SEM (cell line): ENCODE results near the genes C1RL, SLC2A3 and C3AR1.

GRCh38 chr12:7090009-7090692 lies 2.1 kb downstream of the C1R start:
- PRO-cap: no peak

GRCh38 chr12:7093682-7094714 lies 1.8 kb upstream of the C1R start:
- PRO-cap: no peak

- PRO-cap: bidirectional peak, plus-strand start at chr12:7109076, minus-strand start at chr12:7108957; unidirectional peak, minus-strand start at chr12:7109214
Measured at GRCh38 chr12:7109015-7109464, at the start of gene C1RL. Gene C1RL (minus strand): TSS chr12:7109214.

- PRO-cap: no peak
Measured at GRCh38 chr12:7127412-7128559, 903 bp downstream of the RBP5 start.

DNA sequence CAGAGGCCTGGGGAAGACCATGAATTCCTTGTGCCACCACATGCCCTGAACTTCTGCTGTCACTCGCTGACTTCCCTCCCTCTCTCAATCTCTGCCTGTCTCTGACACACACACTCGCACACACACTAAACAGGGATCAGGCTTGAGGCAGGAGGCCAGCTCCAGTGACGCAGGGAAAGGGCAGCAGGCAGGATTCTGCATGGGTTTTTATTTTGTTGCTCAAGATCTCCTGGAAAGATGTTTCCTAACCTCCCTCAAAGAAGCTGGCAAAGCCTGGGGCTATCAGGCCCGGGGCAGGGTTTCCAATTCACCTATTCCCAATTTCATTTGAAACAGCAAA lies 27.7 kb upstream of the PEX5 start:
- PRO-cap: no peak

DNA sequence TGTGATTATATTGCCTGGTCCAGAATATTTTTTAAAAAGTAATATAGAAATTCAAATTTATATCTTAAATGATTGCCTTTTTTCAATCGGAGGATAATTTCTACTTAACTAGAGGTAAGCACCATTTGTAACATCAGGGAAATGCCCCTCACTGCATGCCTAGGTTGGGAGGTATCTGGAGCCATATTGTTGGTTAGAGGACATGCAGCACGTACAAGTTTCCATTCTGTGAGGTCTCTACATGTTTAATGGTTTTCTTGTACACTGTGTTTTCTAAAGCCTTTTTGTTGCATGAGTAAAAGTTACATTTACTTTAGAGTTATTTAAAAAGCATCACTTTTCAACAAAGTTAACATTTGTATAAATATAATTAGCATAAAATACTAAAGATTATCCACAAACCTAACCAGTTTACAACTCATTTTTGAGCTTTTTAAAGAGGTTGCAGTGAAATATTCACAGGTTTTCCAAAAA lies 9.3 kb downstream of the CD163 start:
- PRO-cap: no peak

GRCh38 chr12:7890325-7890857 lies 17.7 kb upstream of the SLC2A14 start:
- PRO-cap: no peak

- PRO-cap: bidirectional peak, plus-strand start at chr12:7935852, minus-strand start at chr12:7935733; unidirectional peak, minus-strand start at chr12:7936169; unidirectional peak, minus-strand start at chr12:7936355
Measured at GRCh38 chr12:7935822-7936558, at the start of gene SLC2A3. Gene SLC2A3 (minus strand): TSS chr12:7936187.

DNA sequence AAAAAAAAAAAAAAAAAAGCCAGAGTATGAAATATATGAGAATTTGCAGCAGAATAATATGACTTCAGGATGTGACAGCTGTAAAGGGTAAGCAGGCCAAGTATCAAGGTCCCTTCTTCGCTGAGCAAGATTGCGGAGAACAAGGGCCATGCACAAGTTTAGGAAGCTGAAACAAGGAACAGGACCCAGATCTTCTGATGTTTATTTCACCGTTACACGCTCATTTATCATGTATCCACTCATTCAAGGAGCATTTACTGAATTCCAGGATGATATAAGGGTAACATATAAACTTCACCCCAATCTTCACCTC lies 613 bp upstream of the FOXJ2 start:
- PRO-cap: no peak

DNA sequence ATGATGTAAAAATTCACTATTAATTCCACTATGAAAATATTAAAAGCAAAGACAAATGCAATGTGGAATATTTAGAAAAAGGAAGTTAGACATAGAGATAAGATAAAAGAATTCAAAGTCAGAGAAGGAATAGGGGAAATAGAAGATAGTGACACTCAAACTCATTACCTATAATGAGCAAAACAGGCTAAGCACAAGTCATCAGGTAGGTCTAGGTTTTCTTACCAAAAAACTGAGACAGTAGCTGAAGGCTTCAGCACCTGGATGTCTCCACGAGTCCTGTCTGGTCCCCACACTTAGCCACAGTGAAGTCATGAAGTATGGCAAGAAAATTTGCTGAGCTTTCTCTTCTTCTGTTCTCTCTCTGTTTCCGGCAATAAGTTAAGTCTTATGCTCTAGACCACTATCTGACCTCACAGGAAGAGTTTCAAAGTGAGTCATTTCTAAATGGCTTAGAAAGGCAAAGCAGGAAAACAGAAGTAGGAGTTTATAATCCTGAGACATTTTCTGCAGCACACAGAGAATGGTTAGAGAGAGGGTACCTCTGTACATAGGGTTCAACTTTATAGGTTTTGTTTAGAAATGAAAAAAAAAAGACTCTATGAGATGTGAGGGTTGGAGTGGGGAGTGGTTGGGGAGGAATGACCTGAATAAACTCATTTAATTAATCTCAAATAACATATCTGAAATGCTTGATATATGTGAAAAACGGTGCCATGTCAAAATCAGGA lies at the start of gene C3AR1:
Gene C3AR1 (minus strand): TSS at position 307 of the 731 bp plus-strand sequence.
- PRO-cap: no peak

DNA sequence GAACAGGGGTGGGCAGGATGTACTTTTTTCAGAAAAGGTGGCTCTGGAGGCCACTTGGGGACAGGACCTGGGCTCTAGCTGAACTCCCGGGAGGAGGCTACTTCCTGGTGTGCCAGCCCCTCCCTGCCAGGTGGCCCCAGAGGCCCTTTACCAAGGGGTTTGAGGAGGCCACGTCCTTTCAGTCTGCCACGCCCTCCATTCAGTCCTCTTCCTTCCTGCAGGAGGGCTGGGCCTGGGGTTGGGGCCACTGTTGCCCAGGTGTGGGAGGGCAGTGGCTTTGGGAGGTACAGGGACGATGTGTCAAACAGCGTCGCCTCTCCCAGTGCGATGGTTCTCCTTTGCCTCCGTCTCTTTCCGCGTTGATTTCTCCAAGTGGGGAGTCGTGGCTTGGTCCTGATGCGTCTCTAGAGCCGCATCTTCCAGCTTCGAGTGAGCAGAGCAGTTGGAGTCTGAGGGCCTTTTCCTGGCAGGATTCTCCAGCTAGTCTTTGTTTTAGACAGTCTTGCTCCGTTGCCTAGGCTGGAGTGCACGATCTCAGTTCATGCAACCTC lies 553 bp upstream of the FAM90A1 start:
- PRO-cap: unidirectional peak, minus-strand start at position 99 of the sequence

GRCh38 chr12:8567764-8568090 lies 27.0 kb upstream of the CLEC4E start:
- PRO-cap: no peak

DNA sequence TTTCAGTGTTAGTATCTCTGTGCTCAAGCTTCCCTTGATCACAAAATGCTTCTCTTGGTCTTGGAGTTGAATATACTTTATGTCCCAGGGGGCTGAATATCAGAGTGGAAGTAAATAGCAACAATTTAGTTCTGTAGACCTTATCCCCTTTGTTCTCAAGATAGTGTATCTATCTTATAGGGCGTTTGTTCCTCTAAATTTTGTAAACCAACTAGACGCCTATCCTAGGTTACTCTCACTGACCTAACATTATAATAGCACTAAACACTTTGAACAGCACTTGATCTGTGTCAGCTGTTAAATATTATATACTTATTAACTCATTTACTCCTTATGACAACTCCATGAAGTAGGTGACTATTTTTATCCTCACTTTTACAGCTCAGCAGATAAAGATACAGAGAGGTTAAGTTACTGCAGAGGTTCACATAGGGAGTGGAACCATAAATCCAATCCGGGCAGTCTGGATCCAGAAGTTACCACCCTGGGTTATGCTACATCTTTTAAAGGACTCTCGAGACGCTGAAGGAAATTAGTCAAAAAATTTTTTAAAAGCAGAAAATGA lies 1.5 kb upstream of the RIMKLB start:
- PRO-cap: no peak

- PRO-cap: no peak
Measured at GRCh38 chr12:8780106-8780471, 42.3 kb upstream of the A2ML1 start.

- PRO-cap: no peak
Measured at GRCh38 chr12:8904509-8904708, 9.9 kb upstream of the PHC1 start.

- PRO-cap: bidirectional peak, plus-strand start at chr12:8914937, minus-strand start at chr12:8914918; unidirectional peak, minus-strand start at chr12:8915005
Measured at GRCh38 chr12:8914623-8915722, 664 bp downstream of the PHC1 start.

GRCh38 chr12:8951756-8952222 lies 2.3 kb upstream of the M6PR start:
- PRO-cap: no peak

- PRO-cap: no peak
Measured at GRCh38 chr12:9076607-9077337, 38.9 kb downstream of the A2M start.

DNA sequence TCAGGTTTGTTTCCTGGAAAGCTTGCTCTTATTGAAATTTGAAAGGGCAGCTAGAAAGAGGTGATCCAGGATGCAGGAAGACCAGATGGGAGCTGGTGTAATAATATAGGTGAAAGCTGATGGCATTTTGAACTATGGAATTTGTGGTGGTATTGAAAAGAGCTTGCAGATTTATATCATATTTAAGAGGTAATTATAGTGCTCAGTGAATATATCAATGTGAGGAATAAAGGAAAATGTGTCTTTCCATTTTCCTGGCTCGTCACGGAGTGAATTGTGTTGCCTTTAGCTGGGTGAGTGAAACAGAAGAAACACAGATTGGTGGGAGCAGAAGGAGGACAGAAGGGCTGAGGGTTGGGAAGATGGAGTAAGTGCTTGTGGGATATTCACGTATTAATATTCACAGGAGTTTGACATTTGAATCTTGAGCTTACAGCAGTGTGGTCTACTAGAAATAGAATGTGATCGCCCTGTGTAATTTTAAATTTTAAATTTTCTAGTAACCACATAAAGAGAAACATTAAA lies 1.6 kb upstream of the A2M start:
- PRO-cap: no peak

- PRO-cap: no peak
Measured at GRCh38 chr12:9146740-9147162, 31.0 kb upstream of the A2M start.